Left lobe of liver (tissue), 1 donor: ENCODE results near the genes AATK, CEP131 and FSCN2.

- PRO-cap: no peak
Measured at GRCh38 chr17:81120779-81121109, 44.6 kb upstream of the PVALEF start.

DNA sequence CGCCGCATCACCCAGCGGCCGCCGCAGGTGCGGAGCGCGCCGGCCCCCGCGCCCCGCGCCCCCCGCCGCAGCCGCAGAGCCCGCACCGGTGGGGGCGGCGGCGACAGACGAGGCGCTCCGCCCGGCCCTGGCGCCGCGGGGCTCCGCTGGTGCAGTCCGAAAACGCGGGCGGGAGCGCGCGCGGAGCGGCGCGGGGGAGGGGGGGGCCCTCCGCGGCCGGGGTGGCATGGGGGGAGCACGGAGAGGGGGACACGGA lies at the start of gene AATK:
Gene AATK (minus strand): TSS at position 158 of the 256 bp plus-strand sequence.
- PRO-cap: no peak

GRCh38 chr17:81222651-81223728 lies at the start of gene CEP131:
CEP131 (minus strand) TSS chr17:81222965.
- PRO-cap: unidirectional peak, minus-strand start at chr17:81222965; unidirectional peak, plus-strand start at chr17:81223354

DNA sequence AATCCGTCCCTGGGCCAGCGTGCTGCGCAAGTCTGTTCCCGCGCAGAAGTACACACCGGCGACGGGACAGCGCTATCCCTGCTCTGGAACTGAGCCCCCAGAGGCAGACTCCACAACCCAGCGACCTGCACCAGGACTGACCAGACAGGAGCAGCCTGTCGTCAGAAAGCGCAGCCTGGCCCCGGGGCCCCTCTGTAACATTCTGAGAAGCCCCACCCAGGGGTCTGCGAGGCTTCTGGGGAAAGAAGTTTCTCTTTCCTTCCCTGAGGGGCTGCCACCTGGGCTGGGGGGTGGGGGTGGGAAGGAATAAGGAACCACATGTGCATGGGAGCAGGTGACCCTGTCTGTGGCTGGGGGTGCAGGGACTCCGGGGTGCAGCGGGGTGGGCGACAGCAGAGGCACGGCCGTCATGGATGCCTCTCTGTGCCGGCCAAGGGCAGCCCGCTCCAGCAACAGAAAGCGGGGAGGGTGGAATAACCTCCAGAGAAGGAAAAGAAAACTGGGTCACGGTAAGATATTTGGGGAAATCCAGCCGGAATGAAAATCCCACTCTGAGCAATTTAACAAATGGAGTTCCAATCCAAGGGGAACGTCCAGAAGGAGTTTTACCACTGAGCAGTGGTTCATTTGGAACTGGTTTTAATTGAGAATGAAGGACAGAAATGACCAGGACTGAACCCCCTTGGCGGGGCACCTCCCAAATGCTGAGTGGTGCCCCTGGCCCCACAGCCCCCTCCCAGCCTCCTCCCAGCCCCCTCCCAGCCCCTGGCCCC lies 4.2 kb downstream of the NDUFAF8 start:
- PRO-cap: no peak

- PRO-cap: no peak
Measured at GRCh38 chr17:81246125-81246715, 7.1 kb downstream of the NDUFAF8 start.

GRCh38 chr17:81331731-81332110 lies 36.6 kb upstream of the SLC38A10 start:
- PRO-cap: bidirectional peak, plus-strand start at chr17:81331923, minus-strand start at chr17:81331806; bidirectional peak, plus-strand start at chr17:81331968, minus-strand start at chr17:81331974

DNA sequence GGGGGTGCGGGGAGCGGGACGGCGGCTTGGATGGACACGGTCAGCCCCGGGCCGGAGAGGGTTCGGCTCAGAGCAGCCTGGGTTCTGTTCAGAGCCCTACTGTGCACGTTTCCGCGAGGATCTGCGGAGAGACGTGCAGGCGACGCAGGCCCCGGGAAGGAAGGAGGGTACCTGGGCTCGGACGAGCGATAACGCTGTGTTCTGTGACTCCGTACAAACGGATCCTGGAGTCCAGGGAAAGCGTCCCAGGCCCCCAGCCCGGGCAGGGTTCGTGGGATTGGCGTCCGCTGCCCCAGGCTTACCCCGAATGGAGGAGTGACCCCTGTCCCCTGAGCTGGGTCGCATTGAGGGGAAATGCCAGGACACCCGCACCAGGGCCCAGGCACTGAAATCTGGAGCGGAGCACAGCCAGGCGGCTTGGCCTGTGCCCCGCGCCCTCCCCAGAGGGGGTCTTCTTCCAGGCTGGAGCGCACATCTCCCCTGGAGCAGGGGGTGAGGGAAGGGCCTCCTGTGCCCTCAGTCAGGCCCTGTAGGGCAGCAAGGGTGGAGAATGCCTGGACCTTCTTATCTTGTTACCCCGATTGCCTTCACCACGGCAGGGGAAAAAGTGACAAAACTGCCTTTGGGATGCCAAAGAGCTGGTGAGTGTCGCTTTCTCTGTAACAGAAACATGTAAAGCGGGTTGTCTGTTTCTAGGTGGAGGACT lies 48.5 kb upstream of the BAHCC1 start:
- PRO-cap: no peak

DNA sequence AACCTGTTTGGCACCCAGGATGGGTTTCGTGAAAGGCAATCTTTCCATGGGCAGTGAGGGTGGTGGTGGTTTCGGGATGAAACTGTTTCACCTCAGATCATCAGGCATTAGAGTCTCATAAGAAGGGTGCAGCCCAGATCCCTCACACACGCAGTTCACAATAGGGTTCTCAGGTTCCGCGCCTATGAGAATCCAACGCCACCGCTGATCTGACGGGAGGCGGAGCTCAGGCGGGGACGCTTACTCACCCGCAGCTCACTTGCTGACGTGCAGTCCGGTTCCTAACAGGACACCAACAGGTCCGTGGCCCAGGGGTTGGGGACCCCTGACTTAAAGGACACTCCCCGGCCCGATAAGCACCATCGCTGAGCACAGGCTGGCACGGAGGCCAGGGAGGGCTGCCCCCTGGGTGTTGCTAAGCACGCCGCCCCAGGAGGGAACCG lies 30.2 kb upstream of the BAHCC1 start:
- PRO-cap: bidirectional peak, plus-strand start at position 258 of the sequence, minus-strand start at position 211 of the sequence

GRCh38 chr17:81395747-81396320 lies 577 bp downstream of the BAHCC1 start:
- PRO-cap: unidirectional peak, plus-strand start at chr17:81395952

GRCh38 chr17:81400174-81400977 lies 5.1 kb downstream of the BAHCC1 start:
- PRO-cap: unidirectional peak, minus-strand start at chr17:81400211; bidirectional peak, plus-strand start at chr17:81400661, minus-strand start at chr17:81400405; unidirectional peak, minus-strand start at chr17:81400723; unidirectional peak, minus-strand start at chr17:81400823

DNA sequence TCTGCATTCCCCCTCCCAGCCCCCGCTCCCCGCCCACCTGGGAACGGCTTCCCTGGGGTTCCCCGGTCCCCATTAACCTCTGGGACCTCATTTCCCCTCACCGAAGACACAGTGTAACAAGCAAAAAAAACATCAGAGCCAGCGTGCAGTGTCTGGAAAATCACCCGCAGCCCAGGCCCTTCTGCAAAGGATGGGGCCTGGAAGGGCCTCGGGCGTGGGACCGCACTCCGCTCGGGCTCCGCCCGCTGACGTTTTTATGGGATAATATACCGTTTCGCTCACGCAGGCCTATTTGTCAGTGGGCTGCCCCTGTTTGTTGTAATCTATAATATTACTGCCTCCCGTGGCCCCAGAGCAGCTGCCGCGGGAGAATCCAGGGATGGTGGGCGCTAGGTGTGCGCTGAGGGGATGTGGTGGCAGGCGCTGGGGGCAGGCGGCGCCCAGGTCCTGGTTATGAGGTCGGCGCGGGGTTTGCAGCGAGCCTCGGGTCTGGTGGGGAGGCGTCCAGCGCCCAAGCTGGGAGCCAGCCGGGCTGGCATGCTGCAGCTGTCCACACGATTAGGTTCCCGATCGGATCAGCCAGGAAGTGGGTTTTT lies 11.2 kb downstream of the BAHCC1 start:
- PRO-cap: no peak

GRCh38 chr17:81453746-81454157 lies 58.5 kb downstream of the BAHCC1 start:
- PRO-cap: no peak

GRCh38 chr17:81456726-81457643 lies 55.6 kb downstream of the ACTG1 start:
- PRO-cap: no peak

DNA sequence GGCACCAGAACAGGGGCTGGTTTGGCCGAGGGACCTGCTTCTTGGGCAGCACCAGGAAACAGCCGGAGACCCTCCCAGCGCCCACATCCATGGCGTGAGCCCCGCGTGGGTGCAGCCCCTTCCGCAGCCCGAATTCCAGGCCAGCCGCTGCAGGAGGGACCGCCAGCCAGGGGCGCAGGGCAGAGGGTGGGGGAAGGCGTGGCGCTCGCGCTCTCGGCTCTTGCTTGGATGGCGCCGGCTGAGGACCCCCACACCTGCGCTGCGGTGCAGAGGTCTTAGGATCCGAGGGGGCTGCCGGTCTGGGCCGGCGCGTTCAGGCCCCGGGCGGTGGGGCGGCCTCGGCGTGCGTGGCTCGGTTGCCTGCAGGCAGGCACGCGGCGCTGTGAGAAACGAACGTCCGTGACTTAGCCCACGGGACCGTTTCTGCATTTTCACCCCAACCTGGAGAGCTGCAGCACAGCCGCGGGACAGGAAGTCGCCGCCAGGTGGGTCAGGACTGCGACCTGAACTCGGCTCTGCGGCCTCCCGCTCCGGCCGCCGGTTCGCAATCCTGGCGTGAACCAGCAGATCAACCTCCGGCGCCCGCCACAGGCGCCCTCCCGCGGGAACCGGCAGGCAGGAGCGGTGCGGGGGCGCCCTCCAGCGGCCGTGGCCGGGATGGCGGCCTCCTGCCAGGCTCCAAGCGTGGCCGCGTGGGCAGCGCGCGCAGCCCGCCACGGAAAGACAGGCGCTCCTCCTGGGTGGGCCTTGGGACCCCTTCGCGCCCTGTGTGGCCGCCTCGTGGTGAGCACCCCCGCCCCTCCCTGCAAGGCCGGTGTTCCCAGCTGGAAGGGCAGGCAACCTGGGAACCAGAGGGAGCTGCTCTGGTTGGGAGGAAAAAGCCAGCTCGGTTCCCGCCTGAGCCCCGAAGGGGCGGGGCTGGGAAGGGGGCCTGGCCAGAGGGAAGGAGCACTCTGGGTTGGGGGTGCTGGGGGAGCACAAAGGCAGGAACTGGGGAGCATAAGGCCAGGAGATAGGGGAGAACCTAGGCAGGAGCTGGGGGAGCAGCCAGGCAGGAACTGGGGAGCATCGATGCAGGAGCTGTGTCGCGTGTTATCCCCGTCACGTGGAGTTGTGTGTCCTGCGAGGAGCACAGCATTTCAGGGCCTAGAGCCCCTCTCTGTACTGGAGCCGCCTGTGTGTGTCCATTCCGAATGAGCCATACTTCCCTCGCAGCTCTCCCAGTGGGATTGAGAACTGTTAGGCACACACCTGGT lies 28.3 kb downstream of the ACTG1 start:
- PRO-cap: no peak

- PRO-cap: no peak
Measured at GRCh38 chr17:81494844-81495549, 17.6 kb downstream of the ACTG1 start.

DNA sequence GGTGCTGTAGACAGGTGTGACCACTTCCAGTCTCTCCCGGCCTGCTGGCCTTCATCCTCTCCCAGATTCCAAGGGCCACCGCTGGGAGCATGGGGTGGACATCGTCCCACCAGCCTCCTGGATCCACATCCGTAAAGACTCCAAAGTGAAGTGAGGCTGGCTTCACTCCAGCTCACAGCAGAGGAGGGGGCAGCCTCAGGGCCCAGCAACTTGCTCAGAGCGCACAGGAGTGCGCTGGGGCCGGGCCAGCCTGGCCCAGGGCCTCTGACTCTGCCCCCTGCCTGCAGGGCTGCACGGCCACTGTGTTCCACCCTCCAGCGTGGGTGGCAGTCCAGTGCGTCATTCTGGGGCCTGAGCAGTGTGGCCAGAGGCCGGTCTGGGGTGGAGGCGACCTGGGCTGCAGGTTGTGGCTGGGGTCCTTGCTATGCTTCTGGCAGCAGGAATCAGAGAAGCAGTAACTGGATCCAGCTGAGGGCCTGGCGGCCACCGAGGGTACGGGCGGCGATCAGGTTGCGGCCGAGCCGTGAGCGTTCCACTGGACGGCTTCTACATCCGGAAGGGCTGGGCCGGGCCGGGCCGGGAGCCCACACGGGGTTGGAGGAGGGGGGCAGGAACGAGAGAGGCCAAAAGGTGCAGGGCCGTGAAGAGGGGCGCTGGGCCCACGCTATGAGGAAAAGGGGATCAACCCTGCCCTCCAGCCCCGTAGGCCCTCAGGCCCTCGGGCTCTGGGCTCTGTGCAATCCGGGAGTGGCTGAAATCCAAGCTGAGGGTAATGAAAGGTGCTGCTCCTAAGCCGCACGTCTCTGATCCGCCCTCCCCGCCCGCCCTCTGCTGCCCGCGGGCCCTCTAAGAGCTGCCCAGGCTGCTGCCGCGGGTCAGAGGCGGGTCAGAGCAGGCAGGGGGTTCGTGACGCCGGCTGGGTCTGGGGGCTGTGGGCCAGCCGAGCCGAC lies at the start of gene FSCN2:
Gene FSCN2 (plus strand): TSS at position 878 of the 950 bp plus-strand sequence.
- PRO-cap: no peak

DNA sequence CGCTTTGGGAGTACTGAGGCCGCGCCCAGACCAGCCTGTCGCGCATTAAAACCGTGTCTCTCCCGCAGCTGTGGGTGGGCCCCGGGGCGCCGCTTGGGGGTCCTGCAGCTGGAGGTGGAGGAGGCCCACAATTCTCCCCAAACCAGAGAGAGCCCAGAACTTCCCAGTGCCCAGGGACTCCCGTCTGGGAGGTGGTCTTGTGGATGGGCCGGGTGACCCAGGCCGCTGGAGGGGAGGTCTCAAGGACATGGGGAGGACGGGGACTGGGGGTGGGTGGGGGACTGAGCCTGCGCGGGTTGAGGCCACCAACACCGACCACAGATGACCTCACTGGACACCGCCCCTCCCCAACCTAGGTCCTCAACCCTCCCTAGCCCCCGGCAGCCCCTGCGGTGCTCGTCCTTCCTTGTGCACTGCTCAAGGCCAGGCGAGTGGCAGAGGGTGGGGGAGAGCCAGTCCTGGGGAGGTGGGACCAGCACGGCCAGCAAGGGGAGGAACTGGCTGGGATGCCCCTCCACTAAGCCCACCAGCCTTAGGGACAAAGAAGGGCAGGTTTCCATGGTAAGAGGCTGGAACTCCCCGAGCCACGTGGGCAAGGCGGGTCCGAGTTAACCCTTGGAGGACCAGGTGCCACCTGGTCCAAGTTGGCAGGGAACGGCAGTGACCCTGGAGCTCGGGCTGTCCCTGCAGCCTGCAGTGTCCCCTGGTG lies 9.0 kb downstream of the FSCN2 start:
- PRO-cap: no peak

DNA sequence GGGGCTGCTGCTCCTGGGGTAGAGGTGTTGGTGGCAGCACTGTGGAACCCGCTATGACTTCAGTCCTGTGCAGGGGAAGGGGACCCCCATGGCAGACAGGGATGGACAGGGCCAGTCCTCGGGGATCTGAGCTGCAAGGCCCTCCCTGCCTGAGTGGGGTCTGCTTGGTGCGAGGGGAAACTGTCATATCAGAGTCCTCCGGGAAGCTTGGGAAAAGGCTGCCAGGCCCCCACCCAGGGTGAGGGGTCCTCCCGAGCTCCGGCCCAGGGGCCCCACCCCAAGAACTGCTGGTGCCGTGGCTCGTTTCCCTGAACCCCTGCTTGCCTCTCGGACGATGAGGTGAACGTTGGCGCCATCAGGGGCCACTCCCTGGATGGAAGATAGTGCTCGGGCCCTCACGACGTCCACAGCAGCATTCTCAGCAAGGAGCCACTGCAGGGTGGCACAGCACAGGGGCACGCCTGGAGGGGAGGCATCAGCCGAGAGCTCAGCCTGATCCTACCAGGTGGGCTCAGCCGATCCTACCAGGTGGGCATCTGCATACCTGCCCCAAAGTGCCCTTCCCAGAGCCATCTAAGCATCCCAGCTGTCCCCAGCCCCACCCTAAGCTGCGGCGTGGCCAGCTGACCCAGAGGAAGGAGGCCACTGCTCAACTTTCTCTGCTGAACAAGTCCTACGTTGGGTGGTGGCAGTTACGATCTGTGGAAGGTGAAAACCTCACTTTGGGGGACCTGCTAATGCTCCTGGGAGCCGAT lies 6.6 kb downstream of the FAAP100 start:
- PRO-cap: no peak

DNA sequence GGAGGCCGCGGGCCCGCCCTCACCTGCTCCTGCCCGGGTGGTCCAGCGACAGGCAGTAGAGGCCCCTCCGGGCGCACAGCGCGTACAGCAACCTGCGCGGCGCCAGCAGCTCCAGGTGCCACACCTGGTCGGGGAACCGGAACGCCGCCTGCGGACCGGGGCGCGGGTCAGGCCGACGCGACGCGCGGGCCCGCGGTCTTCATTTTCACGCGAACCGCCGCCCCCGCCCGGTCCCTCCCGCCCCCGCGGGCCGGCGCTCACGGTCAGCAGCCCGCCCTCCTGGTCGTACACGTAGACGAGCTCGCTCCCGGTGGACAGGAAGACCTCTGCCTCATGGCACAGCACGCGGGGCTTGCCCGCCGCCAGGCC lies 264 bp downstream of the FAAP100 start:
- PRO-cap: no peak

DNA sequence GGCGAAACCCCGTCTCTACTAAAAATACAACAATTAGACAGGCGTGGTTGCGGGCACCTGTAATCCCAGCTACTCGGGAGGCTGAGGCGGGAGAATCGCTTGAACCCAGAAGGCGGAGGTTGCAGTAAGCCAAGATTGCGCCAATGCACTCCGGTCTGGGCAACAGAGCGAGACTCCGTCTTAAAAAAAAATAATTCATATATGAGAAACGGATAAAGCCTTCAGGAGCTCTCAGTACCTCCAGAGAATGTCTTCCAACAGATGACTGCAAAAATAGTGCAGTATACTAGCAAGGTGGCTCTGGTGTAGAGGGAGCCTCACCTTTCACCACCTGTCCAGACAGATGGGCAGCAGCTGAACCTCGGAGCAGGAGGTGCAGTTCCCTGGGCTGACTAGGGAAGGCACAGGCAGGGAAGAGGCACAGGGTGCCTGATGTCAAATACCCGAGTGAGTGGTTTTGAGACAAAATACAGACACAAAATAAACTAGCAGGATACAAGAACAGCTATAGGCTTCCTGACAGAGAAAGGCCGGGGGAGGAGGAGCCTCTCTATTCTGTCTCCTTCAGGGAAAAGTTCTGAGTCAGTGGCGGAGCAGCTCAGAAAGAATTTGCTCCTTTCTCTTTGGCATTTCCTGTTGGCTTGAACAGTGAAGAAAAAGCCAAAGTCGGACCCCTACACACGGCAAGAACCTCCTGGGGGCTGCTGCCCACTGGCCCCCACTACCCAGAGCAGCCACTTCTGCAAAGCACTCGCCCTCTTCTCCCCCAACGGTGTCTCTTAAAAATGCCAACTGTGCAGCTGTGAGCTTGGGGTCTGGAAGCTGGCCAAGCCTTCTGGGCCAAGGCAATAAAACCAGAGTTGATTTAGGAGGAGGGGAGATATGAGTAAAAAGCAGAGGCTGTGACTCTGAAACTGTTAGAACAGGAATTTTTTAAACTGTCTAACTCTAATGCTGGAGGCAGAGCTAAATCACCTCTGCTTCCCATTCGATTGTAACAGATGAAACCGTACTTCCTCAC lies 14.3 kb upstream of the FAAP100 start:
- PRO-cap: no peak